Suprapubic skin (tissue), 4 donors: ENCODE data around the genes C1orf54, CIART, PRUNE1, VPS72, CGN and RPTN.

- PRO-cap: no peak
- RAMPAGE, long total RNA, 4 experiments: start-site peak on the plus strand in 1 of 4 experiments, at chr1:150272781-150272831 at its widest, 8 reads per replicate
Observed at GRCh38 chr1:150272532-150273017, at the start of gene C1orf54. C1orf54 (plus strand) TSS chr1:150272790.

DNA sequence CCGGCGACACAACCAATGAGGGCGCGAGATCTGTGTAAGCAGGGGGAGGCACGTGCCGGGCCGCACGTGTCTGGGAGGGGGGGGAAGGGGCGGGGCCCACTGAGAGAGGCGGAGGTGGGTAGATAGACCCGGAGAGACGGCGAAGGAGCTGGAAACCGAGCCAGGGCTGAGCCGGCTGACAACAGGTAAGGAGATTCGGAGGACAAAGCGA is at the start of gene CIART:
TSS of gene CIART (plus strand) at position 121 of the 211 bp plus-strand sequence.
- PRO-cap: bidirectional peak, plus-strand start at position 133 of the sequence, minus-strand start outside the sequence
- RAMPAGE, long total RNA, 4 experiments: start-site peak on the plus strand in 3 of 4 experiments, centred at positions 142 to 157 of the sequence, 24 to 41 reads per replicate

- PRO-cap: unidirectional peak, minus-strand start at chr1:150550135; bidirectional peak, plus-strand start at chr1:150550484, minus-strand start at chr1:150550321
- RAMPAGE, long total RNA, 4 experiments: no peak in any of the 4 experiments
Observed at GRCh38 chr1:150550070-150550583, 919 bp downstream of the ADAMTSL4 start.

- PRO-cap: no peak
- RAMPAGE, long total RNA, 4 experiments: no peak in any of the 4 experiments
Observed at GRCh38 chr1:150555754-150556550, 6.7 kb downstream of the ADAMTSL4 start.

- PRO-cap: unidirectional peak, minus-strand start at chr1:150577192; unidirectional peak, minus-strand start at chr1:150577319
- RAMPAGE, long total RNA, 4 experiments: no peak in any of the 4 experiments
Observed at GRCh38 chr1:150576665-150577559, 2.5 kb downstream of the MCL1 start.

- PRO-cap: no peak
- RAMPAGE, long total RNA, 4 experiments: no peak in any of the 4 experiments
Observed at GRCh38 chr1:150577609-150578010, 1.8 kb downstream of the MCL1 start.

DNA sequence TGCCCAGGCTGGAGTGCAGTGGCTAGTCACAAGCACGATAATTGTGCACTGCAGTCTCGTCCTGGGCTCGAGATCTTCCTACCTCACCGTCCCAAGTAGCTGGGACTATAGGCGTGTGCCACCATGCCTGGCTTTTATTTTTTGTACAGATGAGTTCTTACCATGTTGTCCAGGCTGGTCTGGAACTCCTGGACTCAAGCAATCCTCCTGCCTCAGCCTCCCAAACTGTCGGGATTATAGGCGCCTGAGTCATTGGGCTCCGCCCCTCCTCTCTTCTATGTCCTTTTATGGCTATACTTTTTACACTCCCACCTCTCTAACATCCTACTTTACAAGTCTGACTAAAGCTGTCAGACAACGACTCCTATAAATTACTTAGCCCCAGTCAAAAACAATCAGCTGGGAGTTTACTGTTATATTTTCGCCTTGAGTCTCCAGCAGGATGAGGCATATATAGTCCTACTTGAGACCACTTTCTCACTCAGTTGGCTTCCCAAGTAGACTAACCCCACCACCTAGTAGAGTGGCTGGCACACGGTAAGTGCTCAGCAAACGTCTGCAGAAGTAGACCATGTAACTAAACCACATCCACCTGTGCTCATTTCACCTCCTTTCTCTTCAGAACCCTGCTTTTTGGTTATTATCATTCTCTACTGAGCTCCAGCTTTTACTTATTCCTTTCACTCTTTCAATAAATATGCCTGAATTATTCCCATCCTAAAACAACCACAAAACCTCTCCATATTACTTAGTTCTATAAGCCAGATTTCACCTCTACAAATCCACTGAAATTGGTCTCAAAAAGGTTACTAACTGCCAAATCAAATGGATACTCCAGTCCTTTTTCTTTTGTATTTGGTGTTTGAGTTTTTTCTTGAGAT is 13.7 kb downstream of the ENSA start:
- PRO-cap: no peak
- RAMPAGE, long total RNA, 4 experiments: start-site peak on the minus strand in 1 of 4 experiments, centred at position 547 of the sequence, 93 reads per replicate

GRCh38 chr1:150621892-150623086 is 7.1 kb downstream of the ENSA start:
- PRO-cap: no peak
- RAMPAGE, long total RNA, 4 experiments: no peak in any of the 4 experiments

GRCh38 chr1:151008060-151008890 is at the start of gene PRUNE1:
PRUNE1 (plus strand) TSS chr1:151008449.
- PRO-cap: unidirectional peak, plus-strand start at chr1:151008461
- RAMPAGE, long total RNA, 4 experiments: start-site peak on the plus strand in 3 of 4 experiments, at chr1:151008417-151008525 at its widest, 24 to 158 reads per replicate

GRCh38 chr1:151189462-151190465 is at the start of gene VPS72:
VPS72 (minus strand) TSS chr1:151190197.
- PRO-cap: unidirectional peak, minus-strand start at chr1:151189935; bidirectional peak, plus-strand start at chr1:151190294, minus-strand start at chr1:151190173
- RAMPAGE, long total RNA, 4 experiments: start-site peak on the minus strand in 4 of 4 experiments, at chr1:151190007-151190196 at its widest, 16 to 81 reads per replicate

GRCh38 chr1:151283936-151284489 is 1.9 kb downstream of the ZNF687 start:
- PRO-cap: no peak
- RAMPAGE, long total RNA, 4 experiments: no peak in any of the 4 experiments

DNA sequence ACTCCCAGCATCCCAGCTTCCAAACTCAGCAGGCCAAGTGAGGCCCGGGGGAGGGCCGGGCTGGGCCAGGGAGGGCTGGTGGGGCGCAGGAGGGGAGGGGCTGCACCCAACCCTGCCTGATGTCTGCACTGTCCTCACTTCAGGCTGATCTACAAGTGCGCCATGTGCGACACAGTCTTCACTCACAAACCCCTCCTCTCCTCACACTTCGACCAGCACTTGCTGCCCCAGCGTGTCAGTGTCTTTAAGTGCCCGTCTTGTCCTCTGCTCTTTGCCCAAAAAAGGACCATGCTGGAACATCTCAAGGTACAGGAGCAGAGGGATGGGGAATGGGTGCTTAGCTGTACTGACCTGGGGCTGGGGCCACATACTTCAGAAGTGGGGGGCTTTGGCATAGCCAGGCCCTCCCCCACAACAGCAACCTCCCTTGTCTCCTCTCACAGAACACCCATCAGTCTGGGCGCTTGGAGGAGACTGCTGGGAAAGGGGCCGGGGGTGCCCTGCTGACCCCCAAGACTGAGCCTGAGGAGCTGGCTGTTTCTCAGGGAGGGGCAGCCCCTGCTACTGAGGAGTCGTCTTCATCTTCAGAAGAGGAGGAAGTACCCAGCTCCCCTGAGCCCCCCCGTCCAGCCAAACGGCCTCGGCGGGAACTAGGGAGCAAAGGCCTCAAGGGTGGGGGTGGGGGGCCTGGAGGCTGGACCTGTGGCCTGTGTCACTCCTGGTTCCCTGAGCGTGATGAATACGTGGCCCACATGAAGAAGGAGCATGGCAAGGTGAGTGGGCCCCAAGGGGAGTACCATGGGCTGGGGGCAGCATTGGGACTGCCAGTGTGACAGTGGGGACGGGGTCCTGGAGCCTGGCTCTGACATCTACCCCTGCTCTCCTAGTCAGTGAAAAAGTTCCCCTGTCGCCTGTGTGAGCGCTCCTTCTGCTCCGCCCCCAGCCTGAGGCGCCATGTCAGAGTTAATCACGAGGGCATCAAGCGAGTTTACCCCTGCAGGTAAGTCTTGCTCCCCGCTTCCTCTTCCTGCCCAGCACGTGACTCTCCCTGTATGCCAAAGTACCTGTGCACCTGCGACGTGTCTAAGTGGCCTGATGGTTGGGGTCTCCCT is 7.5 kb downstream of the ZNF687 start:
- PRO-cap: no peak
- RAMPAGE, long total RNA, 4 experiments: no peak in any of the 4 experiments

- PRO-cap: no peak
- RAMPAGE, long total RNA, 4 experiments: no peak in any of the 4 experiments
Observed at GRCh38 chr1:151291110-151292131, 9.3 kb downstream of the ZNF687 start.

- PRO-cap: no peak
- RAMPAGE, long total RNA, 4 experiments: no peak in any of the 4 experiments
Observed at GRCh38 chr1:151448788-151449592, 10.3 kb downstream of the POGZ start.

DNA sequence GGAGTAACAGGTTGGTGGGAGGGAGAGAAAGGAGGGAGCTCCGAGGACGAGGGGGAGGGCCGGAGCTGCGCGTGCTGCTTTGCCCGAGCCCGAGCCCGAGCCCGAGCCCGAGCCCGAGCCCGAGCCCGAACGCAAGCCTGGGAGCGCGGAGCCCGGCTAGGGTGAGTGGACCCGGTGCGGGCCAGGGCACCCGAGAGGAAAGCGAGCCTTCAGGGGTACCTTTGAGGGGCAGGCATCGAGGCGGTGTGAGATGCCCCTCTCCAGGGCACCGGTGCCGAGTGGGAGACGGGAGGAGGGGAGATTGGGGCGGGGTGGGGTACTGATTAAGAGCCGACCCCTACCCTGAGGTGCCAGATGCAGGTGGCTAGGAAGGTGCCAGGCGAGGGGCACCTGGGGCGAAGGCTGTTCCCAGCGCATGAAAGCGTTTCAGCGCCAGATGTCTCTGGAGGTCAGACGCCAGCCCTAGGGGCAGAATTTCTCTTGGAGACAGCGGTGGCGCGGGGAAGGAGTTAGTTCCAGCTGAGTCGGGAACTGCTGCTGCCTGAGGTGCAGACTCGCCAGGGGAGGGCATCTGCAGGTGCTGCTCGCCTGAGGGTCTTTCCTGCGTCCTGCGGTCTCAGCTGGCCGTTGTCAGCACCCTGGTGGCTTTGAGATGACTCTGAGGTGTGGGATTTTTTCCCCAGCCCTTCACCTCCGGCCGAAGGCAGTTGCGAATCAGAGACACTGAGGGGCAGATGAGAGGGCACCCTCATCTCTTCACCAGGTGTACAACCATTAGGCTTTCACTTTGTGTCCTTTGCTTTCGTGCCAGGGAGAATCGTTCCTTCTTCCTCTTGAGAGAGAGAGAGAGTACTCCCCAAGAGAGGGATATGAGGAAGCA is at the start of gene CGN:
TSS of gene CGN (plus strand) at position 33 of the 880 bp plus-strand sequence.
- PRO-cap: bidirectional peak, plus-strand start at position 33 of the sequence, minus-strand start outside the sequence
- RAMPAGE, long total RNA, 4 experiments: start-site peak on the plus strand in 3 of 4 experiments, centred at positions 64 to 84 of the sequence, 101 to 210 reads per replicate

- PRO-cap: no peak
- RAMPAGE, long total RNA, 4 experiments: start-site peak on the plus strand in 1 of 4 experiments, at chr1:151692444-151692581 at its widest, 25 reads per replicate
Observed at GRCh38 chr1:151692083-151692753, 24.4 kb downstream of the CELF3 start.

DNA sequence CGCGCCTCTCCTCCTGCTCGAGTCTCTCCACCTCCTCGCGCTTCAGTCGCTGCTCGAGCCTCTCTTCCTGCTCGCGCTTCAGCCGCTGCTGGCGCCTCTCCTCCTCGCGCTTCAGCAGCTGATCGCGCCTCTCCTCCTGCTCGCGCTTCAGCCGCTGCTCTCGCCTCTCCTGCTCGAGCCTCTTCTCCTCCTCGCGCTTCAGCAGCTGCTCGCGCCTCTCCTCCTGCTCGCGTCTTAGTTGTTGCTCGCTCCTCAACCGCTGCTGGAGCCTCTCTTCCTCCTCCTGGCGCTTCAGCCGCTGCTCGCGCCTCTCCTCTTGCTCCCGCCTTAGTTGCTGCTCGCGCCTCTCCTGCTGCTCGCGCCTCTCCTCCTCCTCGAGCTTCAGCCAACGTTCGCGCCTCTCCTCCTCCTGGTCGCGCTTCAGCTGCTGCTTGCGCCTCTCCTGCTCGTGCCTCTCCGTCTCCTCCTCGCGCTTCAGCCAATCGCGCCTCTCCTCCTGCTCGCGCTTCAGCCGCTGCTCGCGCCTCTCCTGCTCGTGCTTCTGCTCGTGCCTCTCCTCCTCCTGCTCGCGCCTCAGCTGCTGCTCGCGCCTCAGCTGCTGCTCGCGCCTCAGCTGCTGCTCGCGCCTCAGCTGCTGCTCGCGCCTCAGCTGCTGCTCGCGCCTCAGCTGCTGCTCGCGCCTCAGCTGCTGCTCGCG is 3.7 kb downstream of the TCHH start:
- PRO-cap: no peak
- RAMPAGE, long total RNA, 4 experiments: start-site peak on the minus strand in 1 of 4 experiments, centred at positions 78 to 523 of the sequence, 9 to 19 reads per replicate

GRCh38 chr1:152112065-152113069 is 2.9 kb downstream of the TCHH start:
- PRO-cap: no peak
- RAMPAGE, long total RNA, 4 experiments: start-site peak on the minus strand in 1 of 4 experiments, at chr1:152112297-152112955 at its widest, 127 reads per replicate

DNA sequence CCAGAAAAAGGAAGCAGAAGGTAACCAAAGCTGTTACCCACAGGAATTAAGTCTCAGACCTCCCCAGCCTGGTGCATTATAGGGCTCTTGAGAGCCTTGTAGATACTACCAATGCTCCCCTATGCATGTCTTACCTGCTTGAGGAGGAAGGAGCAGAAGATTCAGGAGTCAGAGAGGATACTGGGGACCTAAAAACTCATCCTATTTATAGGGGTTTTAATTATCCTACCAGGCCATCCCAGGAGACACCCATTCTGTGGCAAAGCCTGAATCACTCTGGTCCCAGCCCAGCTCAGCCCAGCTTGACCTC is at the start of gene RPTN:
TSS of gene RPTN (minus strand) at position 179 of the 310 bp plus-strand sequence.
- PRO-cap: no peak
- RAMPAGE, long total RNA, 4 experiments: no peak in any of the 4 experiments

DNA sequence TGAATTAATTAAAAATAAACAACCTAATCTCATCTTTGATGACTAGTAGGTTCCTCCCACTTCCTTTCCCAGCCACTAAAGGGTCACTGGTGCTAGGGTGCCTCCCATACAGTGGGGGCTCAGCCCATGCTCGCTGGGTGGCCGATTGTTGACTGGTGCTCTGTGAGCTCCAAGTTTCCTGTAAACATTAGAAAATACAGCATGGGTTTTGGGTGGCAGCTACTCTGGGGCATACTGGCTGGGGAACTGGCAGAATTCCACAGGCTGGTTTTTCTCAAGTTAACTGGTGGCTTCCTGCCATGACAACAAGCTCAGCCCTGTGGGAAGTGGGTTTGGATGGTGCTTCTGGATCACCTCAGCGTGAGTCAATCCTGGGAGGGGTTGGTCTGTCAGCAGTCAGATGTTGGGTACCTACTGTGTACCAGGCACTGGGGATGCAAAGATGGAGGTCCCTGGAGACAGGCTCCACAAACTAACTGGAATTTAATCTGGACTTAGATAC is 28.7 kb upstream of the CRNN start:
- PRO-cap: no peak
- RAMPAGE, long total RNA, 4 experiments: no peak in any of the 4 experiments